Measurements from ENCODE around the gene ARHGAP24.

DNA sequence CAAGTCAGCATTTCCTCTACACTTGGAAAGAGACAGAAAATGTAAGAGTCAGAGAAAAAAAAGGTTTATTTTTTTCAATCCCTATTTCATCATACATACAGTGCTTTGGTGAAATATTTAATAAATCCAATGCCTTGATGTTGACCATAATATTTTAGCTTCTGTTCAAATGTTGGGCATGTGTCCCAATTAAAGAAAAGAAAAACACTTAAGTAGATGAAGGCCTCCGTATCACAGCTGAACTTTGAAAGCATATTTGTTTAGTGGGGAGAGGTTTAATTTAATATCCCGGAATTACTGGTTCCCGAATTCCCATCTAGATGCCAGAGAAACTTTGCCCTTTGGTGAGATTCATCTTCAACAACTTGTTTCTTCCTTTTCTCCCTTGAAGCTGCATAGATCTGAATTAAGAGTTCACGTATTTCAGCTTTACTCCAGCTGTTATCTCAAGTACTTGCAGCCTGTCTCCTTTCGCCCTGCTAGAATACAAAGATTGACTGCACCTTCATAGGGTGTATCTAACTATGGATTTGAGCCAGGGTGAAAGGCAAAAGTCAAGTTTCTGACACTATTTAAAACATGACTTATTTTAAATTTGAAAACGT, 5.7 kb downstream of the RASGEF1B start:
- RRBS, 2 experiments = no CpG with 5 or more reads among the region's 6 CpGs

- RRBS, 2 experiments = no CpG with 5 or more reads among the region's 3 CpGs
These were observed 21.2 kb downstream of the HNRNPD start for GRCh38 chr4:82352365-82353184.

DNA sequence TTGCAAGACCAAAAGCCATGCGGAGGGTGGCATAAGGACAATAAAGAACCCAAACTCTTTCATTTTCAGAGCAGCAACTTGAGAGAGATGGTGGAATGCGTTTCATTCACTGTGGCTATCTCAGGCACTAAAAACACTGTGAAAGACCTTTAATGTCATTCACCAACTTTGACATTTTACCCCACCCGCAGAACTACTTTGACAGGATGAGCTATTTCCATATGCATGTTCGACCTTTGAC, 351 bp upstream of the LIN54 start:
- RRBS, 2 experiments = no CpG with 5 or more reads among the region's 4 CpGs

DNA sequence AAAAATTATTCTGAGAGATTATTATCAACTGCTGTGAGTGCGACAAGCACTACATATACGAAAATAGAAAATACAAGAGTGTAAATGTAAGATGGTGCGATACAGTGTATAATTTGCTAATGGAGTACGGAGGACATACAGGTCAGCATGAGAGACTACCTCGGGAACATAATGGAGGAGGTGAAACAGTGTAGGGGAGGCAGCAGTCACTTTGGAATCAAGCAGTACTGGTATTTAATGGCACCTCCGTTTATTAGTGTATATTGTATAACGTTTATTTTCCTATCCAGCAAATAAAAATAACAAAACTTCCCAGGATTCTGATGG, 2.9 kb upstream of the LIN54 start:
- RRBS, 2 experiments = no CpG with 5 or more reads among the region's 7 CpGs

DNA sequence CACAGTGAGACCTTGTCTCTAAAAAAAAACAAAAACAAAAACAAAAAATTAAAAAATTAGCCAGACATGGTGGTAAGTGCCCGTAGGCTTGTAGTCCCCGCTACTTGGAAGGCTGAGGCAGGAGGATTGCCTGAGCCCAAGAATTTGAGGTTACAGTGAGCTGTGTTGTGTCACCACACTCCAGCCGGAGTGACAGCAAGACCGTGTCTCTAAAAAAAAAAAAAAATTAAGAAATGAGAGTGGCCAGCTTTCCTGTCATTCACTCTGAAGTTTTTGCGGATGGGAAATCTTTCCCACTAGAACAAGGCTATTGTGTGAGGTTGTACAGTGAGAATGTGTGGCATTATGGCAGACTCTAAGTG, 1.4 kb upstream of the PLAC8 start:
- RRBS, 2 experiments = no CpG with 5 or more reads among the region's 5 CpGs

GRCh38 chr4:83356977-83357622, 22.5 kb upstream of the HPSE start:
- RRBS, 2 experiments = no CpG with 5 or more reads among the region's 4 CpGs

- RRBS, 2 experiments = no CpG with 5 or more reads among the region's 3 CpGs
These were observed 27.1 kb upstream of the HPSE start for GRCh38 chr4:83361664-83362201.

- RRBS, 2 experiments = no CpG with 5 or more reads among the region's 1 CpG
These were observed 1.9 kb downstream of the GPAT3 start for GRCh38 chr4:83537840-83538172.

GRCh38 chr4:84491347-84491875, 7.7 kb downstream of the NKX6-1 start:
- RRBS, 2 experiments = no CpG with 5 or more reads among the region's 7 CpGs

- RRBS, 2 experiments = no CpG with 5 or more reads among the region's 4 CpGs
These were observed 3.6 kb upstream of the CDS1 start for GRCh38 chr4:84579249-84579727.

DNA sequence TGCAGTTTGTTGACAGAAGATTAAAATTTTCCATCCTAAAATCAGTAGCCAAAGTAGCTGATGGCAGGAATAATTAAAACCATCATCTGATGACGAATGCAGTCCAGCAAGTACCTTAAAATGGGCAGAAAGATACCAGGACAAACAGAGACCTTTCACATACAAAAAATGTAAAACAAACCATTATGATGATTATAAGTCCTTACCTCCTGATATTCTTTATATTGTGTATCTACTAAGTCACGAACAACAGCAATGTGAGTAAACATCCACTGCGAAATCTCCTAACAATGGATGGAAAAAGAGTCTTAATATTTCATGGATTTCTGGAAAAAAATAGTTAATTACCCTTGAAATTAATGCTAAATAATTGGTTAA, 151.9 kb downstream of the CDS1 start:
- RRBS, 2 experiments = no CpG with 5 or more reads among the region's 3 CpGs

DNA sequence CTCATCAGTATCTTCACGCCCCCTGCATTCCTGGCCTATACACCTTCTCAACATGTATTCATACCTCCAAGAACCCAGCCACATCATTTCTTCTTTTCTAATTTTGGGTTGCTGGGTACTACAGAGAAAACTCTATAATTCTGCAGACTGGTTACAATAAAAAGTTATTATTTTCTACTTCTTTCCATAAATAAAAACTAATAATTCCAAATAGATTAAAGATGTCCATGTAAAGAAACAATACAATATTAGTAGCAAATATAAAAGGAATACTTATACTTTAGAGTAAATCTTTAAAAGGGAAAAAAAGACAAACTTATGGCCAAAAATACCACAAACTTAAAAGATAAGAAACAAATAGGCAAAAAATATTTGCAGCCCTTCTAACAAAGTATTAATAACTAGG, 97.1 kb downstream of the WDFY3 start:
- RRBS, 2 experiments = no CpG with 5 or more reads among the region's 1 CpG

GRCh38 chr4:84916130-84916733, 50.3 kb downstream of the WDFY3 start:
- RRBS, 2 experiments = no CpG with 5 or more reads among the region's 4 CpGs

- RRBS, 2 experiments = no CpG with 5 or more reads among the region's 63 CpGs
These were observed at the start of gene ARHGAP24 for GRCh38 chr4:85474589-85475926. TSS of gene ARHGAP24 (plus strand) at chr4:85475150.

- RRBS, 2 experiments = no CpG with 5 or more reads among the region's 9 CpGs
These were observed 2.5 kb downstream of the ARHGAP24 start for GRCh38 chr4:85477319-85478009.

- RRBS, 2 experiments = no CpG with 5 or more reads among the region's 7 CpGs
These were observed 351.0 kb downstream of the ARHGAP24 start for GRCh38 chr4:85825828-85826558.

DNA sequence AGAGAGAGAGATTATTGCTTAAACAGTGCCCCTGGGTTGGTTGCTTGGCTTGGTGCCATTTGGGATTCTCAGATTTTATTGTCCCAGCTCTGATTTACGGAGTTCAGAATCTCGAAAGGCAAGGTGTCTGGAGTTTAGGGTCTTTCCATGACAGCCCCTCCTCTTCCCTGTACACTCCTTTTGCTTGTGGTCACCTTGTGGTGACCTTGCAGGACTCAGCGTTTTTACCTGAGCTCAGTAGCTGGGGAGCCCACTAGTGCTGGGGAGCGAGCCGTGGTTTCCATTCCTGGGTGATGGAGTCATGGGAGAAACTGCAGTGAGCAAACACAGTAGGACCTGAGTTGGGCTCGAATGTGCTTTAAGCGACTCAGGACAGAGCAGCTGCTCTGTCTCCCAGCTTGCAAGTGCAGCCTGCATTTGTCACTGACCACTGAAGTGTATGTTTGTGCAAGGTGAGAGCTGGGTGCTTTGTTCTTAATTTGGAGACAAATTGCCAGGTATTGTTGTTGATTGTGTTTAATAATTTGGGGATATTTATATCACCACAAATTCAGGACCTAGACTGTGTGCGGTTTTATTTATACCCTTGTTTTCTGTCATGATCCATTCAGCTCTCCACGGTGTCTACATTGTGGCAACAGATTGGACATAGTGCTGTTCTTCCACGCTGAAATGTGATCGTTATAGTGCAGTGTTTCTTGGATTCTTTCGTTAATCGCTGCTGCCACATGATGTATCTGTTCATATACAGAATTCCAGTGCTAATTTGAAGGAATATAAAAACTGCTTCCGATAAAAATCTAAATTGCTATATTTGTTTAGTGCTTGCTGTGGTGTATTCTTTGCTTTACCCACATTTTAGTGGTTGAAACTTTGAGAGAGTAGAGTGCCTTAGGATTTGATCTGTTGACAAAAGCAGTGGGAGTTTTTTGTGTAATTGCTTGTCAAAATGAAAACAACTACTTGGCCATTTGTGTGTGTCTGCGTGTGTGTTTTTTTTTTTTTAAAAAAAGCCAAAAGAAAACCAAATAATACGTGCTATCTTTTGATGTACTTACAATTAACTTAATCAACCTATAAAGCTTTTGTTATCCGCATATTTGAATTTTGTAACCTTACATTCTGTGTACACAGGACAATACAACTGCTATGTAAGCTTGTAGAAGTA, 353.0 kb downstream of the ARHGAP24 start:
- RRBS, 2 experiments = no CpG with 5 or more reads among the region's 17 CpGs

DNA sequence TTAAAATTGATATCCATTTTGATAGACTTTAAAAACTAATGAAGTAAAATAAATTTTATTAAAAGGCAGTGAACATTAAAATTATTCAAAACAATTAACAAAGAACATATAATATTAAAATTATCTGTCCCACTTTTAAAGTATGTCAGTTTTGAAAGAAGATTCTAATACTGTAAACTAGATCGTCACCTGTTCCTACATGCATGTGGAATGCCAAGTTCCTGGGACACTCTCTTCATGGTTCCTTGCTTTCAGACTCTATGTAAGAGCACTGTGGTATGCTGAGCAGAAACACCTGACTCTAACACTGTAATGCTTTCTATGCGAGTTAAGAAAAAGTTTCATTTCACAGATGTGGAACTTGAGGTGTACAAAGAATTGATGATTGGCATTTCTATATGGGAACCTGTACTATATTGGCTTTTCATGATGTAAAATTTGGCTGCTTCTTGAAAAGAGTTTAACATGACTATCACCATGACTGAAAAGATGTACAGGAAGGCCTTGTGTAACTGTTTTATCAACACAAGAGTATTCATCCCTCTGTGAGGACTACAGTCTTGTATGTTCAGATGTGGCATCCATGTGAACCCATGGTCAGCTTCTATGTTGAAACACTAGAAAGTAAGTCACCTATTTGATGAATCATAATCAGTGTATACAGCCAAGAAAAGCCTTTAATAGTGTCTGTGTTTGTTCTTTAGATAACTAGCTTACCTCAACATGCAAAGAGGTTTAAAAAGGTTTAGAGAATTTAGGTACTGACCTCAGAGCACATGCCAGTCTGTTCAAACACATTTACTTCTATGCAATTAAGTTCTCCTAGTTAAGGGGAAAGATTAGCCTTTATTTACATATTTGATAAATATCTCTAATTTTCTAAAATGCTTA, 354.5 kb downstream of the ARHGAP24 start:
- RRBS, 2 experiments = no CpG with 5 or more reads among the region's 2 CpGs

DNA sequence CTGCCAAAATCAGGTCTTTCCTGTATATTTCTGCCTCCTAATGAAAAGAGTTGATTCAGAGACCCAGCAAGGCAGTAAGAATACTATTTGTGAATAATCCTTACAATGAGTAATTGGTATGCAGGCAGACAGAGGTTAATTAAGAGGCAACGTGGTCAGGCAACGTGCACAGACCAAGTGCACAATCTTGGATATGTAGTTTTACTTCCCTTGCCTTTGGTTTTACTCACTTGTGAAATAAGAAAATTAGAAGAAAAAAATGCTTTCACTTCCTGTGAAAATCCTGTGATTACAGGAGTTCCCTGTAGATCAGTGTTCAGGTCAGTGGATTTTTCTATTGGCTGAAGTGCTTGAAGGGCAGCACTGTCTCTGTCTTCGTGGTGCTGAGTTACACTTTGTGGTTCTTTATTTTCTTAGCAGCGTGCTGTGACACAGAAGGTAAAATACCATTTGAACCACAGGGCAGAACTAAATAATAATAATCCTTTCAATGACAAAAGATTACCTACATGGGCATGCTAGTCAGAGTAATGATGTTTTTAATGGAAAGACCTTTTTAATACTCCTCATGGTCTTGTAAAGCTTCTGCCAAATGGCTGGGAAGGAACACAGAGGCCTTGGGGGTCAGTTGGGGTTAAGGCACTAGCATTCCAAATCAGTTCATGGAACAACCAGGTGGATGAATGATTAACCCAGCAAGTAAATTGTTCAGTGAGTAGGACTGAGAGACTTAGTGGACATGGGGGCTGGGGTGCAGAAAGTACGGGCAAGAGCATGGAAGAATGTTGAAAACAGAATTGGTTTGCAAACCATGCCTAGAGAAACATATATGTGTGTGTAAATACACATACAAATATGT, 430.8 kb downstream of the MAPK10 start:
- RRBS, 2 experiments = no CpG with 5 or more reads among the region's 5 CpGs

DNA sequence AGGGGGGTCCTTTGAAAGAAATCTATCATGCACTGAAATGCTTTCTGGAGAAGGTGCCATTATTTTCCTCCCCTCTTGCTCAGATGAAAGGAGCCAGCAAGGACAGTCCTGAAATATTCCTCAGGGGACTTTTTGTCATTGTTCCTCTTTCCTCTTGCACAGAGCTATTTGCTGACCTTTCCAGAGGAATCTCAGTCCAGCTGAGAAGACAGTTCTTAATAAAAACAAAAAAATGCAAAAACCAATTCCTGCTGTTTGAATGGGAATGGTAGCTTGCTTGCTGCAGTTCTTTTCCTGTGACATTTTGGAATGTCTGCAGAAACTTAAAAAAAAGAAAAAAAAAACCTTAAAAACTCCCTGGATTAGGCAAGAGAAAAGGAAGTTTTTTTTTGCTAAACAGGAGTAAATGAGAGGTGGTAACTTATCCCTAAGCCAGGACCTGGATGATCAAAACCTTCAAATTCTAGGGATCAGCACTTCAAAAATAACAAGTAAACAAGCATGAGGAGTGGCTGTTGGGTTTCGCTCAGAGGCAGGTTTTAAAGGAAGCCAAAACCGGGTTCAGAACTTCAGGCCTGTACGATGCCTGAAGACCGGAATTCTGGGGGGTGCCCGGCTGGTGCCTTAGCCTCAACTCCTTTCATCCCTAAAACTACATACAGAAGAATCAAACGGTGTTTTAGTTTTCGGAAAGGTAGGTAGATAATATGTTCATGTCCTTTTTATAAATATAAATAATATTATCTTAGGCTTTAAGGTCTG, 429.3 kb downstream of the MAPK10 start:
- RRBS, 2 experiments = 100% methylated on average over 2 of the region's 7 CpGs; no CpG with 5 or more reads in 1 of the 2 experiments